Frontal cortex (tissue), 2 donors: ENCODE results near the gene ATMIN.

GRCh38 chr16:78828742-78829615 lies 729.5 kb downstream of the WWOX start:
- RAMPAGE, long total RNA = no peak

DNA sequence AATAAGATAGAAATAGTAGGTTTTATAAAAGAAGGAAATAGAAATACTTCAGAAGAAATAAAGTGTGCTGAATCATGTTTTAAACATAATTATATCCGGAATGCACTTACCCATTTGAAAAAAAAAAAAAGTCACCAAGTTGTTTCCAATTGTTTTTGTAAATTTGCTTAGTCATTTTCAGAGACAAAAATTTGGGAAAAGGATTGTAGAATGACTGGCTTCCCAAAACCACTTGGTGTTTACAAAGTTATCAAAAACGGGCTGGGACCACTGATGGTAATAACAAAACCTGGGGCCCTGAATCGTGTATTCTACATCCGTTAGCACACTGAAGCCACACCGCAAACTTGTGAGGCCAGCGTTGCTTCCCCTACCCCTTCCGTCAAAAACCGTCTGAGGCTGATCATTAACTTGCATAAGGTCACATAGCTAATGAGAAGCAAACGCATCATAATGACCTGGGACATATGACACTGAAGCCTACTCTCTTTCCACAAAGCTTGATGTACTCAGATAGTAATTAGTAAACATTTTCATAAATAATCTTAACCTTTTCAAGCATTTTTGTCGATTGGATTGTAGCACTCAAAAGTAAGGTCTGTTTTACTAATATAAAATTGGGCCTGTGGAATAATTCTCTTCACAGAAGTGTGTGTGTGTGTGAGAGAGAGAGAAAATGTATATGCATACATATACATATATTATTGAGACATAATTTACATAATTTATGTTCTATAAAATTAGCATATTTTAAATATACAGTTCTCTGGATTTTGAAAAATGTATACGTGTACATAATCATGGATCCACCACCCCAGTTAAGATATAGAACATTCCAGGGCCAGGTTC lies 704.2 kb downstream of the MAF start:
- RAMPAGE, long total RNA = no peak

- RAMPAGE, long total RNA = no peak
Observed at GRCh38 chr16:79598271-79598698, 2.3 kb downstream of the MAF start.

DNA sequence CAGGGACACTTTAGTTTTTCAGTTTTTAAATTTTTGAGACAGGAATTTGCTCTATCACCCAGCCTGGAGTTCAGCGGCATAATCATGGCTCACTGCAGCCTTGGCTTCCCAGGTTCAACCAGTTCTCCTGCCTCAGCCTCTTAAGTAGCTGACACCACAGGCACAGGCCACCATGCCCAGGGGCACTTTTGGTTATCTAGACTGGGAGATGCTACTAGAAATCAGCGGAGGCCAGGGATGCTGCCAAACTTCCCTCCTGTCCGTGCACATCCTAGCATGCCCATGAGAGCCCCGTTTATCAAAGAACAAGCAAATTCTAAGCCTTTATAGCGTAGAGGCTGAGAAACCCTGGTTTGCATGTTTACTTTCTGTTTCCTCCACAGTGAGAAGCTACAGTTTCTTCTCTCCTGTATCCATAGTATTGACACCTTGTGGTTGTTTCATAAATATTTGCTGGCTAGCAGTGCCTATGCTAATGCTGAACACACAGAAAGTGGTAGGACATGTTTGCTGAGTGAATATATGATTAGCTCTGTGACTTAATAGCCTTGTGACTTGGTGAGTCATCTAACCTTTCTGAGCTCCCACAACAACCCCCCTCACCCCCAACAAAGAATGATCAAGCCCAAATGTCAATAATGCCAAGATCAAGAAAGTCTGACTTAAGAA lies 39.2 kb upstream of the MAF start:
- RAMPAGE, long total RNA = no peak

DNA sequence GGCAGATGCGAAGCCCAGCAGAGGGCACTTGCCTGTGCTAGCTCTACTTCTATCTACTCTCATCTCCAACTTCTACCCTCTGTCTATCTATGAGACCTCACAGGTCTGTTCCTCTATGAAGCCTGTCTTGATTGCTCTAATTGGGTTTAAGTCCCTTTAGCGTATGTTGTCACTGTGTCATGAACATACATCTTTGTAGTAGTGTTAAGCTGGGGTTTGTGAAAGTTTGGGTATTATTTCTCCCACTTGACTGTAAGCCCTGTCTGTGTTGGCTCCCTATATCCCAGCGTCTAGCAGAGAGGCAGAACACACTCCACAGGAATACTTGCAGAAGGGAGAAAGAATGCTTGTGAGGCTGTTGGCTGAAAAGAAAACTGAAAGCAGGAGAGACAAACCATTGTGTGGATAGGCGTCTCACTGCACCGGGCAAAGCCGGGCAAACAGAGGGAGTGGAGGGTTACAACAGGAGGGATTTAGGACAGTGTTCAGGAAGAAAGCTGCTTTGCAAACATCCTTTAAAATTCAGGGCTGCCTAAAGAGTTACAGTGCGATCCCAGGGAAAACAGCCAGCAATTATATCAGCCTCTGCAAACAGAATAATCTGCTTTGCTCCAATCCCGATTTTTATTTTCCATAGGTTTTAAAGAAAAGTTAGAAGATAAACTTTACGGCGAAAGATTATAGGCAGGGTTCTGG lies 167.4 kb upstream of the MAF start:
- RAMPAGE, long total RNA = no peak

DNA sequence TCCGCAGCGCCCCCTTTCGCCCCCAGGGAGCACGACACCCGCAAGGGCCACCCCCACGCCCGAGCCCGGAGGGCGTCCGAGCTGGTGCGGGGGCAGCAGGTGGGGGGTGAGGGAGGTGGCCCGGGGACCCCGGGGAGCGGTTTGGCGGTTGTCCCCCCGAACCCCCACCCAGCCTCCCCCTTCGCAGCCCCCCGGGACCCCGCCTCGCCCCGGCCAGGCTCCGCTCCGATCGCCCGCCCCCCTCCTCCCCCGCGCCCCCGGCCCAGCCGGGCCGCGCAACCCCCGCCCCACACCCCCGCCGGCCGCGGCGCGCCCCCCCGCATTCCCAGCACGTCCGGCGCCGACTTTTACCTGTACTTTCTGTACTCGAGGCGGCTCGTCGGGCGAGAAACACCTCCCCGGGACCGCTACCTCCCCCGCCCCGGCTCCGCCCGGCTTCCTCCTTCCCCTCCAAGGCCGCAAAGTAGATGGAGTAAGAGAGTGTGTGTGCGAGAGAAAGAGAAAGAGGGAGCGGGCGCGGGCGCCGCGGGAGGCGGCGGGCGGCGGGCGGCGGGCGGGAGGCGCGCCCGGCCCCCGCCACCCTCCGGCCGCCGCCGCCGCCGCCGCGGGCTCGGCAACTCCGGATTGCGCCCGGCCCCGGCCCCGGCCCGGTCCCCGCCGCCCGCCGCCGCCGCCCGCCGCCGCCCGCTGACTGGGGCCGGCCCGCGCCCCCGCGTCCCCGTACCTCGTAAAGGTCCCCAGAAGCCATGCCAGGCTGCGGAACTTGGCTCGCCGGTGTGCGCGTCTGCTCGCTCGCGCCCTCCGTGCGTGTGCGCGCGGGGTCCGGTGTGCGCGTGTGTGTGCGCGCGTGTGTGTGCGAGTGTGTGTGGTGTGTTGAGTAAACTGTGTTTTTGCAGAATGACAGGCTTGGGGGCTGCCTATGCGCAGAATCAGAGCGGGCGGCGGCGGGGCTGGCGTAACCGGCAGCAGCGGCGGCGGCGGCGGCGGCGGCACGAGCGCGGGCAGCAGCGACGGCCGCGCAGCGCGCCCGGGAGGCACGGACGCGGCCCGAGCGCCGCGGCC lies 641 bp downstream of the CDYL2 start:
- RAMPAGE, long total RNA = no peak

GRCh38 chr16:80931573-80932751 lies 74.7 kb downstream of the CMC2 start:
- RAMPAGE, long total RNA = no peak

DNA sequence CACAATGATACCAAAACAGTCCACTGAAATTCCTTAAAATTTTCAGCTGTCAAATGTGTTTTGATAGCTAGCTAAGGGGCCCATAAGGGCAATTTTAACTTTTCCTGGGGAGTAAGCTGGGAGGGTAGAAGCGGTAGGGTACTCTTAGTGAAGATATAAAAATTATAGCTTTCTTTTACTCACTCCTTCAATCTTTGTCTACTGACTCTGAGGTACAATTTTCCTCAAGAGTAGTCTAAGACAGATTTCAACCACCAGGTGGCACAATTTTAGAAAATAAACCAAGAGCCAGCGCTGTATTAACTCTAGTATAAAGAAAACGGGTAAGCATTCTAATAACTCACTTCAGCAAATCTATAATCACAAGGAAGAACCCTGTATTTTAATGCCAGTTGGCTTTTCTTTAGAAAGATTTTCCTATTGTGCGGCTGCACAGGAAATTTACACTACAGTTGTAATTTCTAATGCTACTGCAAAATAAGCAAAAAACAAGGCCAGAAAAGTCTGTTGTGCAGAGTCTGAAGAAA lies 2.1 kb downstream of the CMC2 start:
- RAMPAGE, long total RNA = no peak

GRCh38 chr16:81035311-81036019 lies at the start of gene ATMIN:
ATMIN (plus strand) TSS chr16:81035842.
- RAMPAGE, long total RNA = no peak

GRCh38 chr16:81260995-81261384 lies 22.5 kb downstream of the BCO1 start:
- RAMPAGE, long total RNA = no peak

DNA sequence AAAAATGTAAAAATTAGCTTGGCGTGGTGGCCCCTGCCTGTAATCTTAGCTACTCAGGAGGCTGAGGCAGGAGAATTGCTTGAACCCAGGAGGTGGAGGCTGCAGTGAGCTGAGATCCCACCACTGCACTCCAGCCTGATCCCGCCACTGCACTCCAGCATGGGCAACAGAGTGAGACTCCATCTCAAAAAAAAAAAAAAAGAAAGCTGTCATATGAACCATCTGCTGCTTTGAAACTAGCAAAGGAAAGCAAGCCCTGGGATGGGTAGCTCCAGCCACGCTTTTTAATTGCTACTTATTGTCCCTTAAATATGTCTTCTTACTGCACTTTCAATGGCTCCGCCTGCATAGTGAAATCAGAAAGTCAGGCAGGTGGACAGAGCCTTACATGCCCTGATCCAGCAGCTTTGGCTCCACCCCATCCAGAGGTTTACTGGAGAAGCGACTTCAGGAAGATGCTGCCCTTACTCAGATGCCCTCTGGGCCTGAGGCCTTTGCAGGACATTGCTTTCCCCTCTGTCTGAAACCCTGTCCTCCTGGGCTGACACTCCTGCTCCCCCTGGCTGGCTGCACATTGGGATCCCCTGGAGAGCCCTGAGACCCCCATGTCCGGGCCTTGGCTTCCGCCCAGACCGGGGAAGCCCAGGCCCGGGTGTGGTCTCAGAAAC lies 36.4 kb downstream of the BCO1 start:
- RAMPAGE, long total RNA = no peak

GRCh38 chr16:81294179-81294986 lies 20.4 kb upstream of the GAN start:
- RAMPAGE, long total RNA = no peak

DNA sequence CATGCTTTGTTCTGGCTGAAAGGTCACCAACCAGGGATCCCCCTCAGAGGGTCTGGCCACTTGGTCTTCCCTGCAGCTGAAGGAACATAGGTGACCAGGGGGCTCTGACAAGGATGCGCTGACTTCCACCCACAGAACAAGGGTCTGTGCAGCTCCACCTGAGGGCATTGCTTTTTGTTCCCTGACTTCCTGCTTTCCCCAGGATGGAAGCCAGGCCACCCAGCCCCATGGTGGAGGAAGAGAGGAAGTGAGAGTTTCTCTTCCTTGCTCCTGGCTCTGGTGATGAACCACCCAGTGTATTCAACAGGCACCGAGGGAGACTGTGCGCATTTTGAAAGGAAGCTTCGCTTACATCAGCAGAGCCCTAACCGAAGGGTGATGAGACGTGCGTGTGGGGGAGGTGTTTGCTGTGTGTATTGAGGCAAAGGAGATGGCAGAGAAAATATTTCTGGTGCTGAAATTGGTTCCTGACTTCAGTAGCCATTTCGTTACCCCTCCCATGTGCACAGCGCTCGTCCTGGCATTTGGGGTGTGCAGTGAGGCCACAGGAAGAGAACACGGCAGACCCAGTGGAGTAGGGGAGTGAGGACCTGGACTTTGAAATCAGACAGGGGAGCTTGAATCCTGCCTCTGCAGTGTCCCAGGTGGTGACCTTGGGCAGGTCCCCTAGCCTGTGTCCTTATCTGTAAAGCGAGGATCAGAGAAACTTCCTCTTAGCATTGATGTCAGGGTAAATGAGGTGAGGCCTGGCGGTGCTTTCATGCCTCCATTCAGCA lies 7.2 kb downstream of the CMIP start:
- RAMPAGE, long total RNA = no peak

DNA sequence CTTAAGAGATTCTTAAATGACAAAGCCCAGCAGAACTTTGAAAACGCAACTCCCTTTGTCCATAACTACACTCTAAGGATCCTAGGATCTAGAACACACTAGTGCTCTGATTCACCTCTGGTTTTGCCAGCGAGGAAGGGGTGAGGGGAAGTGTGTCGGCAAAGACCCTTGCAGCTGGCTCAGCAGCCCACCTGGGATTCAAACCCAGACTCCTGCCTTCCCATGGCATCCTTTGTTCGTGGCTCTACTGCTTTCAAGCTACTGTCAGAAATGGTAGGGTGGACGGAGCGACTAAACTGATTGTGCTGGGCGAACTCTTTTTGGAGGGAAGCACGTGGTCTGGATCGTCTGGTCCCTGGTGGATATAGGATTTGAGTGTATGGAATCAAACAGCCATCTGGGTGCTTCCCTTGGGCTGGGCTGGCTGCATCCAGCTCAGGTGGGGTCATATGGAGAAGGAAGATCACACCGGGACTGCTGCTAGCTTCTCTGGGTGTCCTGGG lies 8.4 kb downstream of the CMIP start:
- RAMPAGE, long total RNA = no peak

GRCh38 chr16:81453942-81454987 lies 9.7 kb downstream of the CMIP start:
- RAMPAGE, long total RNA = no peak

GRCh38 chr16:81485802-81486481 lies 41.3 kb downstream of the CMIP start:
- RAMPAGE, long total RNA = no peak

- RAMPAGE, long total RNA = no peak
Observed at GRCh38 chr16:81499313-81500447, 55.1 kb downstream of the CMIP start.

- RAMPAGE, long total RNA = no peak
Observed at GRCh38 chr16:81512964-81513980, 68.7 kb downstream of the CMIP start.

DNA sequence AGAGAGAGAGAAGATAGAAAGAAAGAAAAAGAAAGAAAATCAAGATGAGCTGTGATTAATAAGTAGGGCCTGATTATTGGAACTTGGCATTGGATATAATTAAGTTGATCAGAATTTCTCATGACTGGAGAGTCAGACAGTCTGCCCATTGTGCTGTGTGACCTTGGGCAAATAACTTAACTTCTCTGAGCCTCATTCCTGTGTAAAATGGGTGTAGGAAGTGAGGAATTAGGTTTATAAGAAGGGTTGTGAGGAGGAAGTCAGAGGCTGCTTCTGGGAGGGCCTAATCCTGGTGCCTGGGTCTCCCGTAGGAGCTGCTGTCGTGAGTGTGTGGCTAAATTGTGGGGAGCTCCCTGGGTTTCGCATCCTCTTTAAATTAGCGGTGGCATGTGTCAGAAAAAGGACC lies 76.0 kb downstream of the CMIP start:
- RAMPAGE, long total RNA = no peak

DNA sequence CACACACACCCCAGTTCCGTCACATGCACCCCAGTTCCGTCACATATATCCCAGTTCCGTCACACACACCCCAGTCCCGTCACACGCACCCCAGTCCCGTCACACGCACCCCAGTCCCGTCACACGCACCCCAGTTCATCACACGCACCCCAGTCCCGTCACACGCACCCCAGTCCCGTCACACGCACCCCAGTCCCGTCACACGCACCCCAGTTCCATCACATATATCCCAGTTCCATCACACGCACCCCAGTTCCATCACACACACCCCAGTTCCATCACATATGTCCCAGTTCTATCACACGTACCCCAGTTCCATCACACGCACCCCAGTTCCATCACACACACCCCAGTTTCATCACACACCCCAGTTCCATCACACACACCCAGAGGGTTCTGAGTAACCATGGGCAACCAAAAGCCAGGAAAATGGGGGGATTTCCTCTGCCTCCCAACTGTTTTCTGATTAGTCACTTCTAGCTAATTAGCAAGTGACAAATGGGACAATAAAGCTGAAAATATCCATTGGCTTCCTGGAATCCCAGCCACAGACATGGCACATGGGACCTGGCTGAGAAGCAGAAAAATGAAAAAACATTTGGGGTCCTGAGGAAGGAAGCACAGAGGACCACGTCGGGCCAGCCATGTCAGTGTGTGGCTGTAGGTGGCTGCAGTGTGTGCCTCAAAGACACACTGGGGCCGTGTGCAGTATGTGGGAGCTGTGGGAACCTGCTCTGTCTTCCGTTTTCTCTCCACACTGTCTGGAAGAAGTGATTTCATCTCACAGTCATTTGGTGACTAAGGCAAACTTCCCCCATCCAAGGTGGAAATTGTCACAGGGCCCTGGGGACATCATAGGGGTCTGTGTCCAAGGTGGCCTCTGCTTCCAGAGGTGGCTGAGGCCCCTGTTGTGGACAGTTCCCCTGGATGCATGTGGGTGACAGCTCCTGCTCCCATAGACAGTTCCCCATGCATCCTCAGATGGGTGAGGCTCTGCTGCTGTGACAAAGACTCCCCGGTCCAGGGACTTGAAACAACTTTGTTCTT lies 106.6 kb downstream of the CMIP start:
- RAMPAGE, long total RNA = no peak